ENCODE results near the genes CABP4, CABP2, GSTP1 and ALDH3B1.

GRCh38 chr11:67455020-67455476 is at the start of gene CABP4:
Gene CABP4, plus strand, starts transcription at chr11:67455354.
- RRBS, result no CpG with 5 or more reads among the region's 4 CpGs

- RRBS, result no CpG with 5 or more reads among the region's 11 CpGs
These were observed 6.1 kb upstream of the AIP start for GRCh38 chr11:67476647-67477111.

GRCh38 chr11:67491682-67492486 is 9.1 kb downstream of the AIP start:
- RRBS, result no CpG with 5 or more reads among the region's 29 CpGs

- RRBS, result 25% methylated on average over 9 of the region's 12 CpGs
These were observed at the start of gene CABP2 for GRCh38 chr11:67523353-67523610. Gene CABP2, minus strand, starts transcription at chr11:67523446.

DNA sequence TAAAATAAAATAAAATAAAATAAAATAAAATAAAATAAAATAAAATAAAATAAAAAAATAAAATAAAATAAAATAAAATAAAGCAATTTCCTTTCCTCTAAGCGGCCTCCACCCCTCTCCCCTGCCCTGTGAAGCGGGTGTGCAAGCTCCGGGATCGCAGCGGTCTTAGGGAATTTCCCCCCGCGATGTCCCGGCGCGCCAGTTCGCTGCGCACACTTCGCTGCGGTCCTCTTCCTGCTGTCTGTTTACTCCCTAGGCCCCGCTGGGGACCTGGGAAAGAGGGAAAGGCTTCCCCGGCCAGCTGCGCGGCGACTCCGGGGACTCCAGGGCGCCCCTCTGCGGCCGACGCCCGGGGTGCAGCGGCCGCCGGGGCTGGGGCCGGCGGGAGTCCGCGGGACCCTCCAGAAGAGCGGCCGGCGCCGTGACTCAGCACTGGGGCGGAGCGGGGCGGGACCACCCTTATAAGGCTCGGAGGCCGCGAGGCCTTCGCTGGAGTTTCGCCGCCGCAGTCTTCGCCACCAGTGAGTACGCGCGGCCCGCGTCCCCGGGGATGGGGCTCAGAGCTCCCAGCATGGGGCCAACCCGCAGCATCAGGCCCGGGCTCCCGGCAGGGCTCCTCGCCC is at the start of gene GSTP1:
TSS of gene GSTP1 (plus strand) at position 489 of the 623 bp plus-strand sequence.
- RRBS, result 2% methylated on average over 14 of the region's 57 CpGs

DNA sequence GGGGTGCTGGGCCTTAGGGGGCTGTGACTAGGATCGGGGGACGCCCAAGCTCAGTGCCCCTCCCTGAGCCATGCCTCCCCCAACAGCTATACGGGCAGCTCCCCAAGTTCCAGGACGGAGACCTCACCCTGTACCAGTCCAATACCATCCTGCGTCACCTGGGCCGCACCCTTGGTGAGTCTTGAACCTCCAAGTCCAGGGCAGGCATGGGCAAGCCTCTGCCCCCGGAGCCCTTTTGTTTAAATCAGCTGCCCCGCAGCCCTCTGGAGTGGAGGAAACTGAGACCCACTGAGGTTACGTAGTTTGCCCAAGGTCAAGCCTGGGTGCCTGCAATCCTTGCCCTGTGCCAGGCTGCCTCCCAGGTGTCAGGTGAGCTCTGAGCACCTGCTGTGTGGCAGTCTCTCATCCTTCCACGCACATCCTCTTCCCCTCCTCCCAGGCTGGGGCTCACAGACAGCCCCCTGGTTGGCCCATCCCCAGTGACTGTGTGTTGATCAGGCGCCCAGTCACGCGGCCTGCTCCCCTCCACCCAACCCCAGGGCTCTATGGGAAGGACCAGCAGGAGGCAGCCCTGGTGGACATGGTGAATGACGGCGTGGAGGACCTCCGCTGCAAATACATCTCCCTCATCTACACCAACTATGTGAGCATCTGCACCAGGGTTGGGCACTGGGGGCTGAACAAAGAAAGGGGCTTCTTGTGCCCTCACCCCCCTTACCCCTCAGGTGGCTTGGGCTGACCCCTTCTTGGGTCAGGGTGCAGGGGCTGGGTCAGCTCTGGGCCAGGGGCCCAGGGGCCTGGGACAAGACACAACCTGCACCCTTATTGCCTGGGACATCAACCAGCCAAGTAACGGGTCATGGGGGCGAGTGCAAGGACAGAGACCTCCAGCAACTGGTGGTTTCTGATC is 1.2 kb downstream of the GSTP1 start:
- RRBS, result no CpG with 5 or more reads among the region's 18 CpGs

DNA sequence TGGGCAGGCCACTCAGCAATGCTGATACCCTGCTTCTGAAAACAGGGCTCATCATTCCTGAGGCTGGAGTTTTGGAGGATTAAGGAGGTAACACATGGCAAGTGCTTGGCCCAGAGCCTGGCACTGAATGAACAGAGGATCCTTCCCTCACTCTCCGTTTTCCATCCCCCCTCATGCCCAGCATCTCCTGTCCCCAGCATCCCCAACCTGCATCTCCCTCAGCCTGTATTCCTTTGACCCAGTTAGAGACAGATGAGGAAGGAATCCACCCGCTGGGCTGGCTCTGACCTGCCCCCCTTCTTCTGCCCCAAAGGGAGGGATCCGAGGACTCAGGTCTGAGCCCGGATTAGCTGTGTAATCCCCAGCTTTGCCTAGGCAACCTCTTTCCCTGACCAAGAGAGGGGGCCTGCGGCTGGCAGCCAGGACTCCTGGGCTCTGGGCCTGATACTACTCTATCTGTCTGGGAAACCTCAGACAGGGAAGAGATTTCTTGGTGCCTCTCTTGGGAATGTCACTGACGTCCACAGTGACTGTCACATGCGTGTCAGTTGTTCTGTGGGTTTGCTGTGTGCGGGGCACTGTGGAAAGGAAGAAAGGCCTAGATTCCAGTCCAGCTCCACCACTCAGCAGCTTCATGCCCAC is 1.5 kb upstream of the NDUFV1 start:
- RRBS, result no CpG with 5 or more reads among the region's 8 CpGs

GRCh38 chr11:67628759-67629269 is 923 bp downstream of the NUDT8 start:
- RRBS, result 83% methylated on average over 8 of the region's 20 CpGs

DNA sequence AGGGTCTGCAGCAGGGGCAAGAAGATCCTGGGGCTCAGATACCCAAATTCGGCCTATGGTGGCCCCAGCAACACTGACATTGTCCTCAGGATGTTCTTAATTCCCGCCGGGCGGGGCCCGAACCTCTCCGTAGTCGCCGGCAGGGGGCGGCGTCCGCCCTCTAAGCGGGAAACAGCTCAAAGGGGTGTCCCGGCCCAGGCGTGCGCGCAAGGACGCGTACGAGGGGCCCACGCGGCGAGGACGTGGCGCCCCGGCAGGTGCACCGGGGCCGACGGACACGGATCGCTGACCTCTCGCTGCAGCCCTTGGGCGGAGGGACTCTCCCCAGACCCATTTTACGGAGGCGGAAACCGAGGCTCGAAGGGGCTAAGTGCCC is 479 bp downstream of the NUDT8 start:
- RRBS, result 2% methylated on average over 18 of the region's 36 CpGs

- RRBS, result no CpG with 5 or more reads among the region's 15 CpGs
These were observed 4.8 kb downstream of the TBX10 start for GRCh38 chr11:67634714-67635248.

DNA sequence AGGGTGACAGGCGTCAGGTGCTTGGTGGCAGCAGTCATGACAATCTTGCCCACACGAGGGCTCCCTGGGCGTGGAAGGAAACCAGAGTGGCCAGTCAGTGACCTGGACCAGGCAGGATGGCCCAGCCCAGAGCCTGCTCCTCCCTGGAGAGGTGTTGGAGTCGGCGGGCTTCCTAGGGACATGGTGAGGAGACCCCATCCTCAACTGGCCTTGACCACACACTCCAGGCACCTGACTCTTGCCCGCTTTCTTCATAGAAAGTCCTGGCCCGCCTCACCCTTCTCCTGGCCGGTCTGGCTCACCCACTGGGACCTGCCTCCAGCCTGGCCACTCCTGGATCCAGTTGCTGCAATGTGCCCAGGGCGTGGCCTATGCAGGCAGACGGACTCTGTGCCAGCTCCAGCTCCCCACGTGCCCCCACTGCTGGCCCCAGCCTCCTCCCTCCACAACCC is 8.8 kb downstream of the ALDH3B2 start:
- RRBS, result no CpG with 5 or more reads among the region's 11 CpGs

DNA sequence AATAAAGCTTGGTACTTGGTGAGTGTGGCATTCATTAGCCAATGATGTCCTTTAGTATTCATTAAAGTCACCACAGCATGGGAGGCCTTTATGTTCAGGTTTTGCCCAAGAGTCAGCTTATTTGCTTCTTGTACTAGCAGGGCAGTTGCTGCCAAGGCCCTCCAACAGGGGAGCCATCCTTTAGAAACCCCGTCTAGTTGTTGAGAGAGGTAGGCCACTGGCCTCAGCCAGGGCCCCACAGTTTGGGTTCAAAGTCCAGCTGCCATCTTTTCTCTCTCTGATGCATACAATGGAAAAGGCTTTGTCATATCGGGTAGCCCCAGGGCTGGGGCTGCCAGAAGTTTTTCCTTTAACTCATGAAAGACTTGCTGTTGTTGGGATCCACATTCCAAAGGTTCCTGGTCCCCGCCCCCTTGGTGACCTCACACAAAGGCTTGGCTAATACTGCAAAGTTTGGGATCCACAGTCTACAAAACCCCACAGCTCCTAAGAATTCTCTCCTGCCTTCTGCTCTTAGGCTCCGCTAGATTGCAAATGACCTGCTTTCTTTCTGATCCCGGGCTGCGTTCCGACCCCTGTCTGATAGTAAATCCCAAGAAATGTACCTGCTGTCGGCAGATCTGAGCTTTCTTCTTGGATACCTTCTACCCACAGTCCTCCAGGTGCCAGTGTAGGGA is 53.8 kb upstream of the ALDH3B2 start:
- RRBS, result no CpG with 5 or more reads among the region's 8 CpGs

DNA sequence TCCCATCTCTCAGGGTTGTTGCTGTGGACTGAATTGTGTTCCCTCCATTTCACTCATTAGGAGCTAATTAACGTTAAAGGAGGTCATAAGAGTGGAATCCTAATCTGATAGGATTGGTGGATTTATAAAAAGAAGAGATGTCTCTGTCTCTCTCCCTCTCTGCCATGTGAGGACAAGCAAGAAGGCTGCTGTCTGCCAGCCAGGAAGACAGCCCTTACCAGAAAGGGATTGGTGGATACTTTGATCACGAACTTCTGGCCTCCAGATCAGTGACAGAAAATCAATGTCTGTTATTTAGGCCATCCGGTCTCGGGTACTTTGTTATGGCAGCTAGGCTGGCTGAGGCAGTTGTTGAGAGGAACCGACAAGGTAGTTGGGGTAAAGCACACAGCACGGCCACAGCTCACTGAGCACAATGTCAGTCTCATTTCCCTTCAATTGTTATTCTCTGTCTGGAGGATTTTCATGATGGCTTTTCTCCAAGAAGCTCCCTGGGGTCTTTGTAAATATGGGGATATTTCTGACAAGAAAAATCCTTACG is 72.8 kb upstream of the ALDH3B2 start:
- RRBS, result no CpG with 5 or more reads among the region's 7 CpGs

DNA sequence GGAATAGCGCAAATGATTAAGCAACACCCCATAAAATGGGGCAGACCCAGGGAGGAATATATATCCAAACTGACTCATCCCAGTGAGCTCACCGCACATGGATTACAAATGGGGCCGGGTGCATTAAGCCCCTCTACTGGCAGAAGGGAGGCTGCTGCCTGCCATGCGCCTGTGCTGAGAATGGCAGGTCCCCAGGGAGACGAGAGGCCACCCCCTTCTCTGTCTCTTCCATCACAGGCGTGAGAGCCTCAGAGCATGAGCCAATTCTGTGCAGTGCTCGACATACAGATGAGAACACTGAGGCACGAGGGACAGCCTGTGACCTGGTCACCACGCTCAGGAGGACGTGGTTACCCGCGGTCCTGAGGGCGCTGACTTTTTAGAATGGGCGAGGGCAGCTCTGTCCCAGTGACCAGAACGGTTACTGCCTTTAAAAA is 130.1 kb upstream of the ALDH3B2 start:
- RRBS, result no CpG with 5 or more reads among the region's 15 CpGs

- RRBS, result no CpG with 5 or more reads among the region's 24 CpGs
These were observed 48.9 kb downstream of the UNC93B1 start for GRCh38 chr11:67954994-67955358.

- RRBS, result 17% methylated on average over 12 of the region's 35 CpGs
These were observed at the start of gene ALDH3B1 for GRCh38 chr11:68009824-68011123. Gene ALDH3B1, plus strand, starts transcription at chr11:68010327.

- RRBS, result no CpG with 5 or more reads among the region's 10 CpGs
These were observed 3.0 kb downstream of the ALDH3B1 start for GRCh38 chr11:68013111-68013601.

GRCh38 chr11:68014270-68015081 is 4.3 kb downstream of the ALDH3B1 start:
- RRBS, result no CpG with 5 or more reads among the region's 20 CpGs

GRCh38 chr11:68081137-68082294 is 39.7 kb downstream of the CHKA start:
- RRBS, result no CpG with 5 or more reads among the region's 21 CpGs

- RRBS, result no CpG with 5 or more reads among the region's 5 CpGs
These were observed 38.8 kb downstream of the CHKA start for GRCh38 chr11:68082295-68082920.

Data from iris pigment epithelial cell (primary cell).